Airway epithelial cell (primary cell): ENCODE data around the genes C22orf15, ADORA2A and GUCD1.

- RAMPAGE, long total RNA, result no peak
Observed at GRCh38 chr22:23752196-23753214, 1.6 kb upstream of the ZNF70 start.

- RAMPAGE, long total RNA, result no peak
Observed at GRCh38 chr22:23762835-23763314, at the start of gene C22orf15. TSS of gene C22orf15 (plus strand) at chr22:23762990.

DNA sequence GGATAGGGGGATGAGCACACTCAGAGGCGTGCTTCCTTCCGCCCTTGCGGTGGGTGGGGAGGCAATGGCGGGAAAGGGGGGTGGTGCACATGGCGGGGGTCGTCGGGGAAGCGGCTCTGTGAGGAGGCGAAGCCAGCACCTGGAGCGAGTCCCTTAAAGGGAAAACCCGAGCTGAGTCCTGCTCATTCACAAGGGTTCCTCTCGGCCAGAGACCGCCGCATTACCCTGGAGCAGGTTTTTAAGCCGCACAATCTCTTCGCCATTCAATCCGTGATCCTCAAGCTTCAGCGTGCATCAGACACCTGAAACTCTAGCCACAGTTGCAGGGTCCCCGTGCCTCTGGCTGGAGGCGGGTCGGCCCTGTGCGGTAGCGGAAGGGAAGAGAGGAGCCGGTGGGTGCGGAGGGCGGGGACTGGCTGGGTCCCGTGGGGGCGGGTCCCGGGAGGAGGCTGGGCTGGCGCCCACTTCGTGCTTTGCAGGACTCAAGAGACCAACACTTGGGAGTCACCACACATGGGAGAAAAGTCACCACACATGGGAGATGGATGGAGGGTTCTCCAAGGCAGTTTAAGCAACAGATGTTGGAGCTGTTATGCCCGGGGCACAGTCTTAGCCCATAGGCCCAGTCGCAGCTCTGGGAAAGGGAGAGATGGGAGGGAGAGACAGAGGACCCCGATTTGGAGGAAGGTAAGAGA lies 717 bp downstream of the C22orf15 start:
- RAMPAGE, long total RNA, result no peak

GRCh38 chr22:23815901-23816536 lies 22.8 kb downstream of the DERL3 start:
- RAMPAGE, long total RNA, result no peak

- RAMPAGE, long total RNA, result no peak
Observed at GRCh38 chr22:23858278-23858719, 624 bp downstream of the SLC2A11 start.

DNA sequence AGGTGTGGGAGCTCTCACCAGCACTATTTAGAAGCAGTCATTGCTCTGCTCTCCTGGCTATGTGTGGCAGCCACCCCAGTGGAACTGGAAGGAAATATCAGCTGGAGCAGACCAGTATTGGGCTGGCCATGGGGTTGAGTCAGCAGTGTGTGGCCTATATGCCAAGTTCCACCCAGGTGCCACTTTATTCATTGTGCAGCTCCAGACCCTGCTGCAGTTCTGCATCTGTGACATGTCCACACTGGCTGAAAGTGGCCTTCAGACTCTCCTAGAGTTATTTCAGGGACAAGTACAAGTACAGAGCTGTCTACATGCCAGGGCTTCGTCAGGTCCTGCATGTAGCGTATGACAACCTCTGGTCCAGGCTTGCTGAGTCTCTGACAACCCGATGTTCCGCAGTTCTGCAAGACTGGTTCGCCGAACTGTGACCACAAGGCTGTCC lies 55.2 kb downstream of the CABIN1 start:
- RAMPAGE, long total RNA, result no peak

DNA sequence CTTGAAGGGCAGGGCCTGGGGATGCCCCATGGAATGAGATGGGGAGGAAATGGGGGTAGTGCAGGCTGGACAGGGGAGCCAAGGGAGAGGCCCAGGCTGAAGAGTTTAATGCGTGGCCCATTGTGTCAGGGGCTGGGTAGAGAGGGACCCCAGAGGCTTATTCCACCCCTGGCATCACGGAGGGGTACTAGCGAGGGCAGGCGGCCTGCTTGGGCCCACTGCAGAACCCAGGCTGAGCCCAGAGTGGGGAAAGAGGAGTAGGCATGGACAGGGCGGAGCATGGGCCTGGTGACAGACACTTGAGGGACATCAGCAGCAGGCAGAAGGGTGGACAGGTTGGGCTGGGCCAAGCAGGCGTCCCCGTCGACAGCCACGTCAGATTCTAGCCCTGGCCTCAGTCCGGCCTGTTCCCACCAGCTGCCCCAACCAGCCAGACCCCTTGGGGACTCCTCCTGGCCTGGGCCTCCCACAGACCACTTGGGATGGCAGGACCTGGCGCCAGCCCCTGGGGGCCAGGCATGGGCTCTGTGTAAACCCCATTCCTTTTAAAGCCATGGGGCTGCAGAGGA lies 4.8 kb upstream of the SUSD2 start:
- RAMPAGE, long total RNA, result no peak

DNA sequence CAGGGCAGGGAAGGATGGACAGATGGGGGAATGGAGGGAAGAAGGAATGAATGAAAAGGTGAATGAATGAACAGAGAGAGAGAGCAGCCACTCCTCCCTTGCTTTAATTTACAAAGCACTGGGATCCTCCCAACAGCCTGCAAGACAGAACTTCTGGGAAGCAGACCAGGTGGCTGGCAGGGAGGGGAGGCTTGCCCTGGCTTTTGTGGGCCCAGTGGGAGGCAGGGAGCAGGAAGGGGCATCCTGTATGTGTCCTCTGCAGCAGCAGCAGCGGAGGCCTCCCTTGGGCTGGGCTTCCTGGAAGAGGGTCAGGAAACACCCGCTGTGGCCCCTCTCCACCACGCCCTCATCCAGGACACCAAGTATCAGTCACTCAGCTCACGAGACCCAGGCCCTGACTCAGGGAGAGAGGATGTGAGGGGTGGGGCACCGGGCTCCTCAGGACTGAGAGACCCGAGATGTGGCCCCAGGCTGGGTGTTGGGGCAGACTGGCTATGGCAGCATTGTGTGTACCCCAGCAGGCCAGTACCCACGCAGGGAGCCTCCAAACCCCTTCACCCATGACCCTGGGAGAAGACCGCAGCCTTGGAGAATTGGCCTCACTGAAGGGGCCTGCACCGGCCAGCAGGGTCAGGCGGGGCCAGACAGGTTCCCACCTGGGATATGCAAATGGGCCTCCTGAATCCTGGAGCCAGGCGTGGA lies 1.3 kb downstream of the GGT5 start:
- RAMPAGE, long total RNA, result no peak

- RAMPAGE, long total RNA, result no peak
Observed at GRCh38 chr22:24264036-24264855, 6.4 kb upstream of the SPECC1L start.

- RAMPAGE, long total RNA, result no peak
Observed at GRCh38 chr22:24397849-24398126, 29.6 kb upstream of the ADORA2A start.

DNA sequence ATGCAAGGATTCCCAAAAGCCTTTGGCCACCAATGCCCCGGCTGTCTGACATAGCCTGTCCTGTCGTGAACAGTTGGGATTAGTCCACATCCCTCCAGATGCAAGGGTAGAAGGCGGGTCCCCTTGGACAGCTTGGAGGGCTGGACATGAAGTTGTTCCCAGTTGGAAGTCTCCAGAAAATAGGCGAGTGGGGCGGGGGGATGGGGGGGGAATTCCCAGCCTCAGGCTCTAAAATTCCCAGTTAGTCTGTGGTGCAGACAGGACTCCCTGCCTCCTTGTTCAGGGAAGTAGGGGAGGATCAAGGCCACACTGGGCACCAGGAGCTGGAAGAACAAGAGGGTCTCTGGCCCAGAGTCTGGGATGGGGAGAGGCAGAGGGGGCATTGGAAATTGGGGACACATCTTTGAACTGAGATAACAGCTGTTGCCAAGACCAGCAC lies 5.2 kb upstream of the ADORA2A start:
- RAMPAGE, long total RNA, result no peak

DNA sequence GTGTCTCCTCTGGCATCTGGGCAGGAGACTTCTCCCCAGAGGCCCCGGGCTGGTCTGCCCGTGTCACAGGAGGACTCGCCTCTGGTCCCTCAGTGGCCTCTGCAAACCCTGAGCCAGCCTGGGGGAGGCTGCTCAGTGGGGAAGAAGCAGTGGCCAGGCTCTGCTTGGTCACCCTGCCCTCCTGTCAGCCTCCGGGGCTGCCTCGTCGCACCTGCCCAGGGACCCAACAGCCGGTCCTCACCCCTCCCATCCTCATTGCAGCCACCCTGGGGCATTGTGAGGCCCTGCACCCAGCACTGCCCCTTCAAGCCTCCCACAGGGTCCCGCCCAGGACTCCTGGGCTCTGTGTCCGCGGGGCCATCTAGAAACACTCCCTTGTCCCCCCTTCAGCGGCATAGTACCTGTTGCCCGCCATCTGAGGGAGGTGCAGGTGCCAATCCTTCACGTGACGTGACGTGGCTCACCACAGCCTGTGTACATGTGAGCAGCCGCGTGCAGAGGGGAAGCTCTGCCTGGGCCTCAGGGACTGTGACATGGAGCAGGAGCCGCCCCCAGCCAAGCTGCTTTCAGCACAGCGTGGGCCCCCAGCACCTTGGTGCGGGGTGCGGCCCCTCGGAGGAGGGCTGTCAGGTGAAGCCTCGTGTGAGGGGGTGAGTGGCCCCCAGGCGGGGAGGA lies at the start of gene ADORA2A:
ADORA2A (plus strand) TSS at position 503 of the 675 bp plus-strand sequence.
- RAMPAGE, long total RNA, result no peak

DNA sequence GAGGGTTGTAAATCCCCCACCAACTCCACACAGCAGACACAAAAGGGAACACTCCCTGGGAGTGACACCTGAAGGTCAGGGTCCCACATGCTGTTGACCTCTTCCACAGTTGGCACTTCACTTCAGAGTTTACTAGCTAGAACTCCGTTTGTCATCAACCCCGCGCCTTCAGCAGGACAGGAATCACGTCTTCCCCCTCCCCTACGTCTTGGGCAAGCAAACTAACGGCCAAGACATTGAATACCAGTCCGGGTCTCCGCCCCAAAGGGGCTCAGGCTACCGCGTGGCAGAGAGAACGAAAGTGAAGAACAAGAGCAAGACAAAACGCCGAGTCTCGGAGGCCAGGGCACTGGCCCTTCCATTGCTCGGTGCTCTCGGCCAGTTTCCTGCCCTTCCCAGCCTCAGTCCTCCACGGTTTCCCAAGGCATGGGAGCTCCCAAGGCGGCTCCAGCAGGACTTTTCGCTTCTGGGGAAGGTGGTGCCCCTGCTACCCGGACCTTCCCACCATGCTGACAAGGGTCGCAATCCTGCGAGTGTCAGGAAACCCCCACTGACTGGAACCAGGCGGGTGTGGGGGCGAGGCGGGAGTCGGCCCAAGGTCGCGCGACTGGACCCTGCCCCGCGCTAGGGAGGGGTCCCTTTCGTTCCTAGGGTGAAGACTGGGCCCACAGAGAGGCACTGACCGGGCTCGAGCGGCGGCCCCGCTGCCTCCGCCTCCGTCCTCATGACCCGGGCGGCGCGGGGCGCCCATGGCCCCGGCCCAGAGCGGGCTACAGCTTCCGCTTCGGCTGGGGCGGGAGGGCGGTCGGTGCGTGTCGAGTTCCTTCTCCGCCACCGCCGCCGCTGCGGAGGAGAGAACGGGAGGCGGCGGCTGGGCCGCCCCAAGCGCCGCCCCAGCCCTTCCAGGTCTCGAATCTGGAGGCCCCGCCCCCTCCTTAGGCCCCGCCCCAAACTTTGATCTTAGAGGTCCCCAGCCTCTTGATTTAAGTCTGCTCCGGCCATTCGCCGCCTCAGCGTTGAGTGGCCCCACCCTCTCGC lies at the start of gene GUCD1:
GUCD1 (minus strand) TSS at position 873 of the 1,038 bp plus-strand sequence.
- RAMPAGE, long total RNA, result no peak

DNA sequence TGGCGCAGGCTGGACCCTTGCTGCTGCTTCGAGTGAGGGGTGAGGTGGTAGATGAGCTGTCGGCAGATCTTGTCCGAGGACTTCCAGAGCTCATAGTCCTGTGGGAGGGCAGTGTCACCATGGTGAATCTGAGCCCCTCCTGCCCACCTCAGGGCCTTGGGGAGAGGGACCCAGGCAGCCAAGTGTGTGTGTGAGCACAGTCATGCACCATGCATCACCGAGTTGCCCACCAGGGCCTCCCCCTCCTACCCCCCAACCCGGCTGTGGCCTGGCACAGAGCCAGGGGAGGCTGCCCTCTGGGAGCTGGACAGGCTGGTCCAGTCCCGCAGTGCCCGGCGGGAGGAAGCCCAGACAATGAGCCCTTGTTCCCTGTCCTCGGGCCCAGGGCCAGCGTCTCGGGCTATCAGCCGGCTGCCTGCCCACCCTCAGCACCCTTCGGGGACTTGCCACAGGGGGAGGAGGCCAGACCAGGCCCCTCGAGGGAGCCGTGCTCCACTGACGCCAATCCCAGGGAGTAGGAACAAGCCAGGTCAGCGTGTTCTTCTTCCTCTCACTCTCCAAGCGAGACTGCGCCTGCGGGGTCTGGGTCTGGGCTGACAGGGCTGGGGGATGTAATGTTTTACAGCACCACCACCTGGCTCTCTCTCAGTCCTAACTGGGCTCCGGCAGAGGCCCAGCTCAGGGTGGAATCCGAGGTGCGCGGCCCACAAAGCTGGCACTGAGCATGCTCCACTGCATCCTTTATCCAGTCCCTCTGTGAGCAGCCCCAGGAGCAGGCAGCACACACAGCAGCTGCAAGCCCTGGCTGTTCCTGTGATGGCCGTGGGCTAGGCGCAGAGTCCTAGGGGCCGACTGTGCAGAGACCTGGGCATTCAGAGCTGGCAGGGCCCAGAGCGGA lies 4.4 kb downstream of the LRRC75B start:
- RAMPAGE, long total RNA, result no peak

DNA sequence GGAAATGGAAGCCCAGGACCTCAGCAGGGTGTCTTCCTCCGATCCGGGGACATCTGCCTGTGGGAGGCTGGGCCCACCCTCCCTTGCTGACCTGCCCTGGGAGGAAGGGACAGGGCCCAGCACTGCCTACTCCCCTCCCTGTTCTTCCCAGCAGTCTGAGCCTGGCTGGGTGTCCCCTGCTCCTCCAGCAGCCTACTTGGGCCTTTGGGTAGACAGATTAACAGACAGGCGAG lies 5.1 kb downstream of the GGT1 start:
- RAMPAGE, long total RNA, result no peak

DNA sequence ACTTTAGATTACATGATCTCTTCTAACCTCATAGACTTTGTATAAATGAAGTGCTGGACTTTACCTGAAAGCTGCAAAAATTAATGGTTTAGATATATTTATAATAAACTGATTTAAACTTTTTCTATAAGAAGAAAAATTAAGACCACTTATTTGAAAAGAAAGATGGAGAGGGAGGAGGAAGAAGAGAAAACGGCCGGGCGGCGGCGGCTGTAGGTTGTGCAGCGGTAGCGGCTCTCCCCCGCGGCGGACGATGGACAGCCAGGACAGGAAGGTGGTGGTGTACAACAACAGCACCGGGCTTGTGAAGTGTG lies 83.6 kb downstream of the GGT1 start:
- RAMPAGE, long total RNA, result no peak

DNA sequence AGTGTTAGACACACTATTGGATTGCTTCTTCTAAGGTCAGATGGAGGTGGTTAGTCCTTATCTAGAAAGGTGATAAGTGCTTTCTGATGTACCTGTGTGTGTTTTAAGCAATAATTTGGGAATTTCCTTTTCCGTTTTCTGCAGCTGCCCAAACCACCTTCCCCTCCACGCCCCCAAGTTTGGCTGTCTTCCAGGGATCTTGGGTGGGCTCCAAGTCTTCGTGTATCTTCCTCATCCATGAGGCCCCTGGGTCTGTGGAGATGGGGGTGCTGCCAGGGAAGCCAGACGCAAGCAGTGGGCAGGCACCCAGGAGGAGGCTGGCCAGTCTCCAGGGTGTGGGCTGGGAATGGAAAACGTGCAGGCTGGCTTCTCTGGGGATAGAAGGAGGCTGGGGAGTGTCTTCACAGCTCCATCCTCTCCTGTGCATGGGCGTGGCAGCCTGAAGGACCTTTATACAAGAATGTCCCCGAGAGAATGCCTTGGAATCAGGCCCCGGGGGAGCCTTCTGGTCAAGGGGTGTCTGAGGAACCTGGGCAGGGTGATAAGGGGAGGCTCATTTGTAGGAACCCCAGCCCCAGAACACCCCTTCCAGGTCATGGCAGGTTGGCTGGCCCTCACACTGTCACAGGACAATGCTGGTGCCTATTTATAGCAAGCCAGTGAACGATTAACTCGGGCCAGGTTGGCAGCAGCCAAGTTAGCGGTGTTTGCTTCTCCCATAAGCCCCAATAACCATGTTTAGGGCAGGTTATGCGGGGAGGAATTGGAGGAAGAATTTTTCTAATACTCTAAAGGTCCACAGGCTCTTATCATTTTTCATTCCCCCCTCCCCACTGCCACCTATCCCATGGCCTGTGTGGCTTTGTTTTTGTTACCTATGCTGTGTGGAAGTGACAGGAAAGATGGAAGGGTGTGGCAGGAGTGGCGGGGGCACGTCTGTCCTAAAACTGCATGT lies 14.0 kb downstream of the SGSM1 start:
- RAMPAGE, long total RNA, result no peak

DNA sequence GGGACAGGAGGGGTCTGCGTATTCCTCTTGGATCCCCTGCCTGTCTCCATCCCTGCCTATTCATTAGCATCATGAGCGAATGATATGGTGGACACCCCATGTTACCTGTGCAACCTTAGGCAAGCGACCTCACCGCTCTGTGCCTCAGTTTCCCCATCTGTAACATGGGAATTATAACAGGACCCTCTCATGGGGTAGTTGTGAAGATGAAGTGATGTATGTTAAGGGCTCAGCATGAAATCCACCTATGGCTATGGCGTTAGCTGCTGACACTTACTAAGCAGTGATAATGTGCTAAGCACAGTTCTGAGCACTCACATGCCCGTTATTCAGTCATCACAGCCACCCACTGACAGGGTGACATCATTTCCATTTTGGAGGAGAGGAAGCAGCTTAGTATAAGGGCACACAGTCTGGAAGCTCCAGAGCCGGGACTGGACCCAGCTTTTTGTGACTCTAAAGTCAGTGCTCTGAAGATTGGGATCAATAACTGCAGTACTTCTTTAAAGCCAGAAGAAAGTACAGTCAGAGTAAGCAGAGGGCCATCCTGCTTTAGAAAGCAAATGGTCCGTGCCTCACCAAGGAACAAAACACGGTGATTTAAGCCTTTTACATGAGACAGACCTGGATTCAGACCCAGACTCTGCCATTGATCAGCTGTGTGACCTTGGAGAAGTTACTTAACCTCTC lies 61.3 kb downstream of the SGSM1 start:
- RAMPAGE, long total RNA, result no peak

- RAMPAGE, long total RNA, result no peak
Observed at GRCh38 chr22:24969687-24970356, 17.3 kb downstream of the KIAA1671 start.

- RAMPAGE, long total RNA, result no peak
Observed at GRCh38 chr22:24996444-24997391, 44.2 kb downstream of the KIAA1671 start.